ENCODE measurements around a stretch of chr20.

DNA sequence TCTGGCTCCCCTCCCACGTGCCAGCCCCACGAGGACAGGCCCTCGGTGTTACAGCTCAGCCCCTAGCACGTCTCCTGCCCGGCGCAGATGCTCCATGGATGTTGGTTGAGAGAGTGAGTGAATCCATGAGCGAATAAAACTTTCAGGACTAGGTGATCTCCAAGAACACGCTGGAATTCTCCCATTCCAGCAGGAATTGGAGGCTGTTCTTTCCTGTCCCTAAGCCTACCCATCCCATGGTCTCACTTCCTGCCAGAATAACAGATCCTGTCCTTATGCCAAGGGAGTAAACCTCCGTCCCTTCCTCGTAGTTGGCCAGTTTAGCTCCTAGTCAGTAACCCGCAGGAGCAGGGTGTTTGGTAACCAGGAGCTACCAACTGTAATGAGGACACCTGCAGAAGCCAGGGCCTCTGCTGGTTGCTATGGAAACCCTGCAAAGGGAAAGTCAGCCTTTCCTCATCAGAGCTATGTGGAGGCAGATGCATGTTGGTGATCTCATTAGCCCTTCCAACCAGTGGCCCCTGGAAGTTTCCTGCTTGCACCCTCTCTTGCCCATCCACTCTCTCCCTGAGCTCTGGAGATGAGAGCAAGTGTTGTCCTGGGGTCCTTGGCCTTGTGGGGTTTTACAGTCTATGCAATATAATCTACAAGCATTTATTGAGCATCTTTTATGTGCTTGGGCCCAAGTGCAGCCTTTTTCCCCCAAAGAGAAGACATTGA, 368.2 kb upstream of the SULF2 start:
- PRO-cap, result no peak
- RAMPAGE, long total RNA, result no peak

DNA sequence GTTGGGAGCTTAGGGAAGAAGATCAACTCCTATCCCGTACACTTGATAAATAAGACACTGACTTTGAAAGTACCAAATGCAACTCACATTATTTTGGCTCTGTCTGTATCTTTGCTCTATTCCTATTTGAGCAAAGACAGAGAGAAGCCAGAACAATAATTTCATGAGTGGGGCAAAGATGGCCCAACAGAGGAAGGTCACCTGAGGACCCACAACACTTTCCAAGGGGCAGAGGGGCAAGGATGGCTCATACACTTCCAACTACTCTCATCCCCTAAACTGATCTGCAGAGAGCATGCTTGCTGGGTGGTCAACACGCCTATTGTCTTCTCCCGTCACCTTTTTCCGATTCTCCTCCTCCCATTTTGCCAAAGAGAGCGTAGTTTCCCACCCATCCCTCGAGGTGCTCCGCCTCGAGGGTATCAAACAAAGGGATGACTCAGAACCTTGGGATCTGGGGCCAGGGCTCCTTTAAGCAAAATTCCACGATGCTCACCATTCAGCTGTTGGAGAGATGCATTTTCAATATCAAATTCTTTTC, 507.4 kb upstream of the SULF2 start:
- PRO-cap, result no peak
- RAMPAGE, long total RNA, result no peak

DNA sequence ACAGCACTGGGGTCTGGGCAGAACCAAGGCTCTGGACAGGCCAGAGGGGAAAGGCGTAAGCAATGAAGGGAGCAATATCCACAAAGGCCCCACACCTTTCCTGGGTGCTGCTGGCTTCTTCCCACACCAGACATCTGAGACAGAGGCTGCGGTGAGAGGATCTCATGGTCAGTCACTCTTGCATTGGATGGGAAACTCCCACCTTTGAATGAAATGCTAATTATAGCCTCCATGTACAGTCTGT, 286.4 kb downstream of the PREX1 start:
- PRO-cap, result no peak
- RAMPAGE, long total RNA, result no peak

- PRO-cap, result no peak
- RAMPAGE, long total RNA, result no peak
Measured at GRCh38 chr20:48645662-48646327, 182.0 kb downstream of the PREX1 start.

DNA sequence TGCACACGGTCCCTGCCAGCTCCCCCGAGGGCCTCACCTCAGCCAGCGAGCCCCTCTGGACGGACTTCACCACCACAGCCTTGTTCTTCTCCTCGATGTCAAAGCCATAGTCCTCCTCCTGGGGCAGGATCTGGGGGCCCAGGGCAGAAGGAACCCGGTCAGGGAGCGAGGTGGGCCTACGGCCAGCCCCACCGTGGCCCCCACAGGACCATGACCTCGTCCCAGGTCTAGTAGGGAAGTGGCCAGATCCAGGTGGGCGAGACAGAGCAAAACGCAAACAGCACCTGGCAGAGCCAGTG, 169.8 kb downstream of the PREX1 start:
- PRO-cap, result no peak
- RAMPAGE, long total RNA, result start-site peak on the minus strand centred at position 136 of the sequence, 178 bp wide, 12 reads

DNA sequence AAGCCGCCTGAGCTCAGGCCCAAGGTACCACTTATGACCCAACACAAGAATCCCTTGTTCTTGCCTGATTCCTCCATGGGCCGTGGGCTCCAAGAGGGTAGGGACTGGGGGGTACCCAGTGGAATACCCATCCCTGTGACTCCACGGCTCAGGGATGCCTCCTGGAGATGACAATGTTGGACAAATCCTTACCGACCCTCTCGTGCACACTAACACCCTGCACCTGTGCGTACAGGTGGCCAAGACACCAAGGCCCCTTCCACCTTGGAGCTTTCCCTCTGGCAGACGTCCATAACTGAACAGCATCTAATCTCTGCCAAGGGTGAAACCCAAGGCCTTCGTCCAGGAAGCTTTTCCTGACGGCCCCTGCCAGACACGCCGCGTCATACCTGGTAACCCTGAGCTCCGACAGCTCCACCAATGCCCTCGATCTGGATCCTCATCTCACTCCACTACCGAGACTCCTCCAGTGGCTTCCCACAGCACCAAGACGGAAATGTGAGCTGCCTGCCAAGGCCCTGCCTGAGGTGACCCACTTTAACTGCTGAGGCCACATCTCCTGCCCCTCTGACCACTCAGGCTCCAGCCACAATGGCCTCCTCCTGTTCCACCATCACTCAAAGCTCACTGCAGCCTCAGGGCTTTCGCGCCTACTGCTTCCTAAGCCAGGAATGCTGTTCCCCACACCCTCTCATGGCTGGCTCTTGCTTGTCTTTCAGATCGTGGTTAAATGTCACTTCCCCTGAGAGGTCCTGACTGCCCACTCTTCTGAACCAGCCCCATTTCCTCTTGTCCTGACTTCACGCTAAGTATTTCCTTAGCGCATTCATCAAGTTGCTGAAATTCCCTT, 143.3 kb downstream of the PREX1 start:
- PRO-cap, result no peak
- RAMPAGE, long total RNA, result no peak

- PRO-cap, result no peak
- RAMPAGE, long total RNA, result no peak
Measured at GRCh38 chr20:48697541-48698331, 130.1 kb downstream of the PREX1 start.

DNA sequence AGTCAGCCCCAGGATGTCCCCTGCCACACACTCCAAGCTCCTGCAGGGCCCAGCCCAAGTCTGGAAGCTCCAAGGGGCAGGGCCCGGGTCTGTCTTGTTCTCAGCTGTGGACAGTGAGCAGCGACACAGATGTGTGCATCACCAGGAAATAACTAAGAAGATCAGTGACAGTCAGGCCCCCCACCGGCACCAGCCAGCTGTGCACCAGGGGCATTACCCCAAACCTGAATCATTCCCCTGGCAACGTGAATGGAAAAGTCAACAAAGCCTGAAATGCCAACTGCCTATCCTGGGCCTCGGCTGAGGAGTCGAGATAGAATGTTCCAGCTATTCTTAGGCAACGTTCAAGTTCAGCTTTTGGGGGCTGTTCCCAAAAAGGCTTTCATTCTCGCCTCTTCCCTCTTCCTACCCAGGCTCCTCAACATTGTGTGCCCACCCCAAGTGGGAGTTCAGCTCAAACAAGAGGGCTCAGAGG, 105.0 kb downstream of the PREX1 start:
- PRO-cap, result no peak
- RAMPAGE, long total RNA, result no peak

DNA sequence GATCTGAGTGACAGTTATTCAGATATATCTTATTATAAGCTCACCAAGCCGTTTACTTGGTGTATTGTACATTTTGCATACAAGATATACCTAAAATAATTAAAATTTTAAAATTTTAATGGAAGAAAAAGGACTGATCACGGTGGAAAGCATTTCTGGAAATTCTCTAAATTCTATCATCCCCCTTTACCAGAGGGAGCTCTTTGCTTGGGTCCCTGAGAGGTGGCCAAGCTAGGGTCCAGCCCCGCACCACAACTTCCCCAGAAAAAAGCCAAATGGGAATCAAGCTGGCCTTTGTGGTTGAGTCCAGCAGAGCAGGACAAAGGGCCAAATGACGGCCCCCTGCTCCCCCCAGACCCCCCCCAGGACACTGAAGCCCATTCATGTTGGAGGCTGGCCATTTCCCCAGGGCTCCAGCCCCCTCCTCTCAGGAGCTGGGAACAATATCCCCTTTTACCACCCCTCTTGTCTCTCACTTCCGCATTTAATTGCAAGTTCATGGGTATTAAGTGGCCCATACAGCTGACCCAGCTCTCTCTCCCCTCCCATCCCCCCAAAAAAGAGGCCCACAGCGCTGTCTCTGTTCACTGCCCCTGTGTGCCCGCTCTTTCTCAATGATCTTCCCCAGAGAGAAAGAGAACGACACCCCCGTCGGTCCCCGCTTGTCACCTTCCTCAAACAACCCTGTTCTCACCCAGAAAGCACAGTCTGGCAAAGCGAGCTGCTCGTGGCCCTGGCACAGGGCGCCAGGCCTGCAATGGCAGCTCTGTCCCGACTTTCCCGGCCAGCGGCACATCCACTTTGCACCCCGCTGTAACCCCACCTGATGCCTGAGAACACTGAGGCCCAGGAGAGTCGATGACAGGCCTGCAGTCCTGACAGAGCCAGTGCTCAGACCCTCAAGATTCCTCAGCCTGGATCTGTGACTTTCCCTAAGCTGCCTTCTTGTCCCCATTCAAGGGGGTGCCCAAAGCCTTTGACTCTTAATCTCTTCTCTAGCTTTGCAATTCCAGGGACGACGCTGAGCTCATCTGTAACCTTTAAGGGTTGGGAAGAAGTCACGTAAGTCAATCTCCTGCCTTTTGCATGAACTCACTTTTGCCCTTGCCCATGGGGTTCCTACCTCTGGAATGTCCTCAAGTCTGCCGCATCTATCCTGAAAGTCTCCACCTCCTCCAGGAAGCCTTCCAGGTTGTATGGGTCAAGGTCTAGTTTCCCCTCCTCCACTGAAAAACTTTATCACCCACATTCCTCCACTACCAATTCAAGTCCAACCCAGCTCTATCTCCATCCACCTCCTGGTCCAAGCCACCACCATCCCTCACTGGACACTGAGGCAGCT, 30.3 kb downstream of the PREX1 start:
- PRO-cap, result no peak
- RAMPAGE, long total RNA, result no peak

DNA sequence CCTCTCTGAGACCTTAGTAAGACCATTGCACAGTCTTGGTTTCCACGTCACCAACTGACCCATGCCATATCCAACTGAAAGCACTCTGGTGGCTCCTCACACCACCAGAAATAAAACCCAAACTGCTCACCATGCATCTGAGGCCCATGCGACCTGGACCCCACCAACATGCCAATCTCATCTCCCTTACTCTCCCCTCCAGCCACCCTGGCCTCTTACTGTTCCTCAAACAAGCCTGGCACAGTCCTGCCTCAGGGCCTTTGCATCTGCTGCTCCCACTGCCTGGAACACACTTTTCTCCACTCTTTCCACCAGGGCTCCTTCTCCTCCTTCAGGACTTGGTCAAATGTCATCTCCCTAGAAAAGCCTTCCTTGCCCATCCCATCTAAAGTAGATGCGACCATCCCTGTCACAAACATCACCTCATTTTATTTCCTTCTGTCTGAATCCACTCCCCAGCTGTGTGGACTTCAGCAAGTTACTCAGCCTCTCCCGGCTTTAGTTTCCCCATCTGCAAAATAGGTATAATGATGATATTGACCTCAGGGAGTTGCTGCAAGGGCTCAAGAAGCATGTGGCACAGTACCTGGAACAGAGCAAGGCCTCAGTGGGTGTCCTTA, 8.6 kb downstream of the PREX1 start:
- PRO-cap, result no peak
- RAMPAGE, long total RNA, result no peak

DNA sequence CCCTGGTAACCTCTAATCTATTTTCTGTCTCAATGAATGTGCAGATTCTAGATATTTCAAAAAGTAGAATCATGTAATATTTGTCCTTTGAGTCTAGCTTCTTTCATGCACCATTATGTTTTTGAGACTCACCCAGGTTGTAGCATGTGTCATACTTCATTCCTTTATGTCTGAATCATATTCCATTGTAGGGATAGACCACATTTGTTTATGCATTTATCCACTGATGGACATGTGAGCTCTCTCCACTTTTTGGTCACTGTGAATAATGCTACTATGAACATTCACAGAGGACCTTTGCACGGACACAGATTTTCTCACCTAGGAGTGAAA, 24.2 kb upstream of the ARFGEF2 start:
- PRO-cap, result no peak
- RAMPAGE, long total RNA, result no peak

DNA sequence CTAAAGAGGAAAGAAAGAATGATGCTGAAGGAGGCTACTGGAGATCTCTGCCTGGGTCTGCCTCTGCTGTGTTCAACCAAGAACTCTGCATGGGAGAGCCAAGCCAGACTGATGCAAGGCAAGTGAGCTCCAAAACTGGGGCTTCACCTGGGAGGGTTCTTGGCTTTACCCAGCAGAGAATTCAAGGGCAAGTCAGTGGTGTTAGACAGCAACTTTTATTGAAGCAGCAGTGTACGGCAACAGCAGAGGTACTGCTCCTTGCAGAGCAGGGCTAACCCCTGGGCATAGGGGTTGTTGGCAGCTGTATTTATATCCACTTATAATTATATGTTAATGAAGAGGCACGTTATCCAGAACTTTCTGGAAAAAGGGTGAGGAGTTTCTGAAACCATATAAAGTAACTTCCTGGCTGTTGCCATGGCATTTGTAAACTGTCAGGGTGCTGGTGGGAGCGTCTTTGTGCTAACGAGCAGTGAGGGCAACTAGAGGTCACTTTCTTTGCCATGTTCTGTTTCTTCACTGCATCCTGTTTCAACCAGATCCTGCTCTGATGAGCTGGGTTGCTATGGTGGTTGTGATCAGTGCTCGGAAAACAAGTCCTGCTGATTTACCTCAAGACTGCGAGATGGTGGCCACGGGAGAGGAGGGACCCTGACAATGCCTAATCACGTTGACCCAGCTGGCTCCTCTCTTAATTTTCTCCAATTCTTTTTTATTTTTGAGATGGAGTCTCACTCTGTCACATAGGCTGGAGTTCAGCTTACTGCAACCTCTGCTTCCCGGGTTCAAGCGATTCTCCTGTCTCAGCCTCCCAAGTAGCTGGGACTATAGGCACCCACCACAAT, 11.2 kb upstream of the ARFGEF2 start:
- PRO-cap, result no peak
- RAMPAGE, long total RNA, result no peak

- PRO-cap, result no peak
- RAMPAGE, long total RNA, result no peak
Measured at GRCh38 chr20:48913729-48914239, 7.7 kb upstream of the ARFGEF2 start.

GRCh38 chr20:48920983-48921104, 667 bp upstream of the ARFGEF2 start:
- PRO-cap, result no peak
- RAMPAGE, long total RNA, result no peak

DNA sequence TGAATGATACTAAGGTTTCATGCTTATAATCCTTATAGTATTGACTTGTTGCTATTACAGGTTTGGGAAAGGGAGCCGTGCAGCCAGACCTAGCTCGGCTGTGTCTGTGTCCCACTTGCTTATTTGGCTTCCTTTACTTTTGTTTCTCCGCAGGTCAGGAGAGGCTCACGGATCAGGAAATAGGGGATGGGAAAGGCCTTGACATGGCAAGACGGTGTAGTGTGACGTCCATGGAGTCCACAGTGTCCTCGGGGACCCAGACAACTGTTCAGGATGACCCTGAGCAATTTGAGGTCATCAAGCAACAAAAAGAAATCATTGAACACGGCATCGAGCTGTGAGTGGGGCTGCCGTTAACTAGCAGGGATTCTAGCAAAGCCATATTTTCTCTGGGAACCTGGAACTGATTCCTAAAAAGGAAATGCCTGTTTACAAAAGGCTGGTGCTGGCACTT, 54.4 kb downstream of the ARFGEF2 start:
- PRO-cap, result no peak
- RAMPAGE, long total RNA, result no peak

DNA sequence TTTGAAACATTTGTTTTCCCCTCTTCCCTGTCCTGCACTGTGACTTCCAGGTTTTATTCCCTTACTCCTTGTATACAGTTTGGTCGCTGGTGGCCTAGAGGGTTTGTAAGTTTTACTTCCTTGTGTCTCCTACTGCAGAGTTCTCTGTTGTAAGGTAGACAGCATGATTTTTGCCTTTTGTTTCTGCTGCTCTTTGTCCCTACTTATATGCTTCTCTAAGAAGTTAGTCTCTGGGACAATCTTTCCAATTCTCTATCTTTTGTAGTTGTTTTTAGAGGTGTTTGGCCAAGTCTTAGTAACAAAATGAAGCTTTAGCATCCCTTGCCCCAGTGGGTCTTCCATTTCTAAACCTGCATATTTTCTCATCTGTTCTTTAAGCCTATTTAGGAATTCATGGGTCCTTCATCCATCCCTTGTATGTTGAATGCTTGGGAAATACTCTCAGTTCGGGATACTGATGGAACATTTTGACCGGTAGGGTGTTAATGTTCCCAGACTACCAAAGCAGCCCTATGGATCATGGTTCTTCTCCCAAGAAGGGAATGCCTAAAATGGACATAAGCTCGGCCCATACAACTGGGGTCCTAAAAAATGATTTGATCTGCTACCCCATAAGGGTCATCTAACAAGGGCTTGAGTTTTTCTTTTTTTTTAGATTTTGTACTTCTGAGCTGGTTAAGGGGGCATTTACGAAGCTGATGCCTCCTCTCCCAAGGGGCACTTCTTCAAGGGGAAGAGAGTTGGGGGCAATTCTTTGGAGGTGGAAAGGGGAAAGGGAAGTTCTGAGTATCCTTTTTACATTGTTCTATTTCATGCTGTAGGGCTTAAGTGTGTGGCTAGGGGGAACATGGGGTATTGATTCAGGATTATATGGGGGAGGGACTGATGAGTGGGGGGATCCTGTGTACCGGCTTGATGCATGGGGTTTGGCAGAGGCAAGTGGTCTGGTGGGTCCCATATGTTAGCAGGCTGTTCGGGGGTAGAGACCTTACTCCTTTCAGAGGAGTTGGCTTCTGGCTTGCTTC, 7.8 kb upstream of the ZNFX1 start:
- PRO-cap, result no peak
- RAMPAGE, long total RNA, result no peak

- PRO-cap, result unidirectional peak, minus-strand start at chr20:49381642
- RAMPAGE, long total RNA, result no peak
Measured at GRCh38 chr20:49381492-49381954, 100.9 kb downstream of the KCNB1 start.

DNA sequence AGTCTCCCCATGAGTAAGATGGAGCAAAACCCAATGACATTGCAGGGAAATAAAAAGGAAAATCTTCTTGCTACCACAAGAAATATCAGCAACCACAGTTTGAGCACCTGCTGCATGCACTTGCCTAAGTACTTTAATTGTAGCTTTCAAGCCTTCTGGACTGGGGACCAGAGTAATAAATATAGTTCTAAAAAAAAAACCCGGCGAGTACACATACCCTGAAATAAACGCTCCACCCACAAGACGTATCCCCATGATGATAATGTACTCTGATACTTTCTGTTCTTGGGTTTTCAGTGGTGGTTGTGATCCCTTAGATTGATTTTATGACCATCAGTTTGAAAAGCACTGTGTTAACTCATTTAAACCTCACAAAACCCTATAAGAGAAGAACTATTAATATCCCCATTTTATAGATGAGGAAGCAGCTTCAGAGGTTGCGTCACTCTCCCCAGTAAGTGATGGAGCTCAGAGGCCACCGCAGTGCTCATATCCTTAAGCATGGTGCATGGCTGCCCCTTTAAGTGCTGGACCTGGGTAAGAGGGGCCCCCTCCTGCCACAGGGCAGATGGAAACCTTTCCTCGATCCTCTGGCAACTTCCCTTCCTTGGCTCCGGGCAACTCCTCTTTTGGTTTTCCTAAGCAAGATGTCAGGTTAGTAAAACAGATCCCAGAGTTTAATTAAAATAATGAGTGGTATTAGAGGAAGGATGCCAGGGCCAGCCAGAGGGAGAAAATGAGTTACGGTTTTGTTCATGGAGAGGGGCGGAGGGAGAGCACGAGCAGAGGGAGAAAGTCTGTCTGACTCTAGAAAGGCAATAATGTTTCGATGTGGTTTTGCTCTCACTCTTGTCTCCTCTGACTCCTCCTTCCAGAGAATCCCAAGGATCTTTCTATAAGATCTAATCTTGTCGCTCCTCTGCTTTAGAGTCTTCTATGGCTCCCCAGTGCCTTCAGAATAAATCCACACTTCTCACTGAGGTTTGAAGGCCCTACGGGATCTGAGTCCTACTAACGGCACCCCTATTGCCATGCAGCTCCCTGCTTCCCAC, 67.2 kb downstream of the KCNB1 start:
- PRO-cap, result bidirectional peak, plus-strand start at position 457 of the sequence, minus-strand start at position 135 of the sequence
- RAMPAGE, long total RNA, result no peak

- PRO-cap, result no peak
- RAMPAGE, long total RNA, result no peak
Measured at GRCh38 chr20:49420898-49421565, 61.4 kb downstream of the KCNB1 start.

GRCh38 chr20:49424501-49425067, 57.9 kb downstream of the KCNB1 start:
- PRO-cap, result no peak
- RAMPAGE, long total RNA, result no peak

Data from vagina (tissue), 1 donor.